SK-N-DZ (cell line): ENCODE measurements around a stretch of chr2.

GRCh38 chr2:152174918-152175120 is 744 bp downstream of the STAM2 start:
RAMPAGE:
- cytosol, long total RNA: no peak
- nucleus, long total RNA: no peak

DNA sequence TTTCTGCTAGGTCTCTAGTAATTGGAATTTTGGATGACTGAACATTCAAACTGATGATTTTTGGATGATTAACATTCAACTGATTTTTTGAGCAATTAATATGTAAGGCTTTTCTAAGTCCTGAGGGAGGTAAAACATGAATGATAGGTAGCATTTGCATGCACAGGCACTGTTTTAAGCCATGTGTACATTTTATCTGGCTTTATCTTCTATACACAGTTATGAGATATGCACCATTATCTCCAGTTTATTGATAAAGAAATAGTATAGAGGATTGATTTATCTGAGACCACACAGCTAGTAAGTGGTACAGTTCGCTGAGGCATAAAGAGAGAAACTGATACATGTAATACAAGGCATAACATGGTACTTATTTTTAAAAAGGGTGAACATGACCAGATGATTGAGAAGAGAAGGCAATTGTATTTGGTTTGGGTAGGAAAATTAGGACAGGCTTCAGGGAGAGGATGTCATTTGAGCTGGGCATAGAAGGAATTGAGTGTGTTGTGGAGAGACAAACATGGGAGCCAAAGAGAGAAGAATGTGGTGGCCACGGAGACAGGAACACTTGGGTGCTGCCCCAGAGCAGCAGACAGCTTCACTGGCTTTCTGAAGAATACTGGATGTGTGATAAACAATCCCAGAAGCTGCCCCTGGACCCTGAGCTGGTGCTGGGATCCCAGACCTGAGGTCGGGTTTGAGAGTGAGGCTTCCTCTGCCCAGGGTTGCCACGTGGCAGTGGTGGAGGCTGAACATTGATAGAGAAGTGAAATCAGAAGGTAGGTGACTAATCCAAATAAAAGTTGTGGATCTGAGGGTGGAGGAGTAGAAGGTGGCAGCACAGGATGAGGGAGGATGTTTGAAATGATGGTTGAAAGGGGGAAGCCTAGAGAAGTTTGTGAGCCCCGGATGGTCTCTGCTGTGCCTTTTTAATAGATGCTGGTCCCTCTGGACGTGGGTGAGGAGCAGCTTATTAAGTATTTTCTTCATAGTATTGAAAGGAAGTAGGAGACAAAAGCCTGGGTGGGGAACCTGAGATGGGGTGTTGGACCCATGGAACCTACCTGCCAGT is 63.8 kb downstream of the FMNL2 start:
RAMPAGE:
- cytosol, long total RNA: no peak
- nucleus, long total RNA: no peak

RAMPAGE:
- cytosol, long total RNA: no peak
- nucleus, long total RNA: no peak
Measured at GRCh38 chr2:152594098-152594795, 123.0 kb downstream of the PRPF40A start.

DNA sequence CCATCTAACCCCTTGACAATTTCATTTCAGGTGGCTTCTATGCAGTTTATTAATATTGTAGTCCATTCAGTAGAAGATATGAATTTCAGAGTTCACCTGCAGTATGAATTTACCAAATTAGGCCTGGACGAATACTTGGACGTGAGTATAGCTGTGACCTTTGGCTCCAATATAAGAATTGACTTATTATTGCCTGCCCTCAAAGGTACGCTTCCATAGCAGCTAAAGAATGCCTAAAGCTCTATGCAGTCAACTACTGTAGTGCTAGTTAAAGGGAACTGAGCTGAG is 105.9 kb downstream of the PRPF40A start:
RAMPAGE:
- cytosol, long total RNA: no peak
- nucleus, long total RNA: no peak

RAMPAGE:
- cytosol, long total RNA: no peak
- nucleus, long total RNA: no peak
Measured at GRCh38 chr2:152635820-152636615, 81.2 kb downstream of the PRPF40A start.

DNA sequence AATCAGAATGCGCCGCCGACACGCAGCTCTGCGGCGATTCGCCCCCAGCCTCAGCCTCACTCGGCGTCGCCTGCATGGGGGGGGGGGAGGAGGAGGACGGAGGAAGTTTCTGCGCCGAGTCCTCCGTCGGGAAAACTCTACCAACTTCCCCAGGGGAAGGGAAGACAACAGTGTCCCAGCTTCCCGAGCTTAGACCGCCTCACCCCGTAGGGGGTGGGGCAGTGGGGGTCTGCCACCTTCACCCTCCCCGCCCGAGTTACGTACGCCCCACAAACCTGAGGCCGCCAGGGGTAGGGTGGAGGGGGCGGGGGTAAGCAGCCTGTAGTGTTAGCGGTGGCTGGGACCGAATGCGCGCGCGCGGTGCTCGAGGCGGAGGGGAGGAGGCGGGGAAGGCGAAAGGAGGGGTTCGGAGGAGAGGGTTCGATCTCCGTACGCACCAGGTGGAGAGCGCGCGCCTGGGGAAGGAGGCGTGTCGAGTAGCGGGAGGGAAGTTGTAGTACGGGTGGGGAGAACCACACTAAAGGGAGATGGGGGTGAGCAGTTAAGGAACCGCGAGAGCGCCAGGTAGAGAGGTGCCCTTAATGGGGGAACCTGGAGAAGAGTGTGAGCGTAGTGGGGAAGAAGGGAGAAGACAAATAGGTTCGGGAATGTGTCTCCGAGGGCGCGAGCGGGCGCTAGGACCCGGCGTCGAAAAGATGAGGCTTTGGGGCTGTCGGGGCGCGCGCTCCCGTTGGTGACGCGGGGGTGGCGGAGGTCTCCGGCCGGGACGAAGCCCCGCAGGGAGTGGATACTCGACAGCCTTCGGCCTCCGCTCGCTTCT is 505 bp upstream of the PRPF40A start:
RAMPAGE:
- cytosol, long total RNA: start-site peak on the minus strand centred at position 377 of the sequence, 203 bp wide, 483 and 809 reads in 2 replicates
- nucleus, long total RNA: start-site peak on the minus strand centred at position 383 of the sequence, 215 bp wide, 611 and 120 reads in 2 replicates

DNA sequence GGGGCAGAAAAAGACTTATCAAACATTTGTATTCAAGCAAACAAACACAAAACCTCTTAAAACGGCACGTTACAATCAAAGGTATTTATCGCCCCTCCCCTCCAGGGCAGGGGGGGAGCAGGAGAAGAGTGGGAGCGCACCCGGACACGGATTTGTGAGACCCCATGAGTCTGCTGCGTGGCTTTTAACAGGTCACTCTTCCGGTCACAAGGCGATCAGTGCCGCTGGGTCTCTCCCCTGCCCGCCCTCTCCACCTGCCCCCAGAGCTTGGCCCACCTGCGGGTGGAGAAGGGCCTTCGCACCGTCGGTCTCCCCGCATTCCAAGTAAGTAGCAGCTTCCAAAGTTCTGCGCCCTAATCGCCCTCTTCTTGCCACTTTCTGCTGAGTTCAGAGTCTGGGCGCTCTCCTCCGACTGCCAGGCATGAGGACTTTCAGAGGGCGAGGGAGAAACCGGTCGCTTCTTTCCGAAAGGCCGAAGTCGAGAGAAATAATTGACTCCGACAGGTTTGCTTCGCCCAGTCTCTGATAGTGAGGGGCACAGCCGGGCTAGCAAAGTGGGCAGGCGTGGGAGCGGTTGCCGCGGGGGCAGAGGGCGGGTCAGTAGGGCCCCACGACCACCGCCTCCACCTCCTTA is 806 bp downstream of the RPRM start:
RAMPAGE:
- cytosol, long total RNA: no peak
- nucleus, long total RNA: no peak

DNA sequence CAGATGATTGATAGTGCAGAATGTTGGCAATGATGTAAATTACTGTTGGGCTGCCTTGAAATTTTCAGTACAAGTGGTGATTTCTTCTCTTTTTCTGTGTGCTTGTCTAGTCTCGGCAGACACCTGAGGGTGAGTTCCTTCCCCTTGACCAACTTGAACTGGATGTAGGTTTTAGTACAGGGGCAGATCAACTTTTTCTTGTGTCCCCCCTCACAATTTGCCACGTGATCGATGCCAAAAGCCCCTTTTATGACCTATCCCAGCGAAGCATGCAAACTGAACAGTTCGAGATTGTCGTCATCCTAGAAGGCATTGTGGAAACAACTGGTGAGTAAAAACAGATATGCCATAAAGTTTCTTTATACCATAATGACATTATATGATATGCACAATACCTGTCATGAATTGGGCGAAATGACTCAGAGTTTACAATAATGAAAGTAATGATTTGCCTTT is 11.0 kb downstream of the KCNJ3 start:
RAMPAGE:
- cytosol, long total RNA: no peak
- nucleus, long total RNA: no peak

GRCh38 chr2:156139969-156140587 is 192.4 kb downstream of the NR4A2 start:
RAMPAGE:
- cytosol, long total RNA: no peak
- nucleus, long total RNA: no peak

RAMPAGE:
- cytosol, long total RNA: no peak
- nucleus, long total RNA: no peak
Measured at GRCh38 chr2:156184726-156185289, 147.7 kb downstream of the NR4A2 start.

DNA sequence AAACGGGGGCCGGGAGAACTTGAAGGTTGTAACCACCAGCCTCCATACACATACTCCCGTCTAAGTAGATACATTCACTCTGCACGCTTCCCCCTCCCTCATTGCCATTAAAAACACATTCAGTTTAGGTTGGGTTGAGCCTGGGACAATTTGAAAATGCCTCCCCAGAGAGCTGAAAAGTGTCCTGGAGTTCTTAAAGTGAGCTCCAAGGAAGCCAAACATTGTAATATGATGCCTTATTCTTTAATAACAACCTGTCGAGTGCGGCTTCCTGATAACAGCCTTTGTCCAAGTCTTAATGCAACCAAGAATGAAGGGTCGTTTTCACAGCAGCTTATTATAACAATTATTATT is 2.4 kb upstream of the NR4A2 start:
RAMPAGE:
- cytosol, long total RNA: no peak
- nucleus, long total RNA: no peak

GRCh38 chr2:156342817-156343247 is 10.3 kb upstream of the NR4A2 start:
RAMPAGE:
- cytosol, long total RNA: no peak
- nucleus, long total RNA: no peak

GRCh38 chr2:157221381-157221767 is 36.1 kb upstream of the GALNT5 start:
RAMPAGE:
- cytosol, long total RNA: no peak
- nucleus, long total RNA: no peak

RAMPAGE:
- cytosol, long total RNA: no peak
- nucleus, long total RNA: no peak
Measured at GRCh38 chr2:157368429-157368737, 42.8 kb upstream of the ERMN start.

DNA sequence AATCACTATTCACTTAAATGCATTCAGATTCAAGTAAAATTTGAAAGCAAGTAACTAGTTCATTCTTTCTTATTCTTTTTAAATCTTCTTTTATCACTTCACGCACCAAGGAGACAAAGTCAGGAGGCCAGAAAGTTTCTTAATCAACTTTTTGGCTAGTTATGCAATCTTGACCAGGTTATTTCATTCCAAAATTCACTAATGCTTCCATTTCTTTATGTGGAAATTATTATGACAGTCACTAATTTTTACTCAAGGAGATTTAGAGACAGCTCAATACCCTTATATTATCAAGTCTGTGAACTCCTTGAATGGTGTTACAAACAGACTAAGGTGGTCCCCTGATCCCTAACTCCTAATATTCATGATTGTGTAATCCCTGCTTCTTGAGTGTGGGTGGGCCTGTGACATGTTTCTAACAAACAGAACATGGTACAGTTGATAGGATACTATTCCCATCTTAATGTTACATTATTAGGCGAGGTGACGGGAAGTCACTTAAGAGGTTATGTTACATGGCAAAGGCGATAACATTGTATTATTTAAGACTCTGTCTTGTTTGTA is 32.4 kb downstream of the CYTIP start:
RAMPAGE:
- cytosol, long total RNA: no peak
- nucleus, long total RNA: no peak

GRCh38 chr2:157417860-157418737 is 25.8 kb downstream of the CYTIP start:
RAMPAGE:
- cytosol, long total RNA: no peak
- nucleus, long total RNA: no peak

RAMPAGE:
- cytosol, long total RNA: no peak
- nucleus, long total RNA: no peak
Measured at GRCh38 chr2:157419003-157419342, 24.9 kb downstream of the CYTIP start.

GRCh38 chr2:157441433-157441598 is 2.6 kb downstream of the CYTIP start:
RAMPAGE:
- cytosol, long total RNA: no peak
- nucleus, long total RNA: no peak

DNA sequence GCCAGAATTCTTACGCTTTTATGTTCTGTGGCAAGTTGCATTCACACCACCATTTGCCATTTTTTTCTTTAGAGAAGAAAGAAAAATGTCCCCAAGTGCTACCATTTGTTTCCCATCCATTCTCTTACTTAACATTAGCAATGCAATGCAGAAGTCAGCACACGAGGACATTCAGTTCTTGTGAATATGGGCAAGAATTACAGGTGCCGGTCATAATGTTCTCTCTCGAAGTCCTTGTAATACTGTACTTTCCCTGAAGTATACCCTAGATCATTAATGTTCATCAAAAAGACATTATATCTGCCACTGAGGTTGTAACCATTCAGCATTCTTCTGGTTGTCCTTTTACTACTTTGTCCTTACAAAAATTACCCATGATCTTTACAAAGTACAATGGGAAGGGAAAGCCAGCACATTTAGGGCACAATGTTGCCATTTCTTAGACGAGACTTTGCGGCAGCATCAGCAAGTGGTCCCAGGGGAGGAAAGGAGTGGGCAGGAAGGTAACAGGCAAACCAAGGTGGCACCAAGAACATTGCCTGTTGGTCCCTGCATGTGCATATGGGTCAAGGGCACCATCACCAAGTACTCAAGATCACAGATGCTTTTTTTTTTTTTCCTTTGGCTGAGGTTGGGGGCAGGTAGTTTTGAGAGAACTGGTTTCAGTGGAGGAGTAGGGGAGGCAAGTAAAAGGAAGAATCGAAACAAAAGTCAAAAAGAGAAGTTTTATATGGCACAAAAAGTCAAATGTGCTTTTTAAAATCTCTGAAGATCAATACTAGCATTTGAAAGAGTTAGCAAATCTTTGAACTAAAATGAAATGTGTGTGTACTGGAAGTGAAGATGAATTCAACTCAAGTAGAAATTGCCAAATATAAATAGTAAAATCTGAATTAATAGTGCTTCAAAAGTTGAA is 655 bp upstream of the CYTIP start:
RAMPAGE:
- cytosol, long total RNA: no peak
- nucleus, long total RNA: no peak

RAMPAGE:
- cytosol, long total RNA: no peak
- nucleus, long total RNA: no peak
Measured at GRCh38 chr2:157790631-157791289, 85.4 kb downstream of the ACVR1 start.